Placental epithelial cell (primary cell): ENCODE results near the genes GARRE1 and GPI.

DNA sequence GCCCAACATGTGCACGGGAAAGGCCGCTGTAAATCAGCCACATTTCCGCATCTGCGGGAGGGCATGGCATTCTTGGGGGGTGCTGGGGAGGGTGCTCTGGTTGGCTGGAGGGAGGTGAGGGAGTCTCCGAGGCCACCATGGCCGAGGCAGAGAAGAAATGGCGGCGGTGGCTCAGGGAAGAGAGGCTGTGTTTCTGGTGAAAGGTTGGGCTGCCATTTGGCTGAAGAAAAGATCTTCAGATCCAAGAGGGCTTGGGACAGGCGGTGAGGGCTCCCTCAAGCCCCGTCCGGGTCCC, 8.7 kb downstream of the CEBPA start:
- CAGE, long polyA plus RNA, result no peak

DNA sequence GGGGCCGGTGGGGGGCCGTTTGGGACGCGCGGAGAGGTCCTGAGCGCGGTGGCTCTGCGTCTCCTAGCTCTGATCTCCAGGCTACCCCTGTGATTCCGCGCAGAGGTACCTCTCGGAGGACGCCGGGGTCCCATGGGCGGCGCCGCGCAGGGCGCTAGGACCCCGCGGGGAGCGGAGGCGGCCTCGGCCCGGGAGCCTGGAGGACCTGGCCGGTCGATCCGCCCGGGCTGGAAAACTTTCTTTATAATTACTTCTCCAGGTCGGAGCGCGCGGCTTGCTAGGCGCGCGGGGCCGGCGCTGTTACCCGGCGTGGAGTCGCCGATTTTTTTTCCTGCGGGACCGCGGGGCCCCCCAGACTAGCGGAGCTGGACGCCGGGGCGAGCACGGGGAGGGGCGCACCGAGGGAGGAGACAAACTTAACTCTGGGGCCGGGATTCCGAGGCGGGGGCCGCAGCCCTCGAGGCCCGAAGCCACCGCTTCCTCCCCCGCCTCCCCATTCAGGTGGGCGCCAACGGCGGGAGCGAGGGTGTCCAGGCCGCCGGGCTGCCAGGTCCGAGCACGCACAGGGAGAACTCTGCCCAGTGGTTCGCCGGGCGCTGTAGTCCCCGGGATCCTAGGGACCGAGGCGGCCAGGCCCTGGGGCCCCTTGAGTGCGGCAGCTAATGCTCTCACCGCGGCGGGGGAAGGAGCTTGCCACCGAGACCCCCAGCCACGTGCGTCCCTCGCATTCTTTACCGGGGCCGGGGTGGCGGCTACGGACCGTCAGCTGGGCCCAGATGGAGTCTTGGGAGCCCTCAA, 889 bp upstream of the CEBPA start:
- CAGE, long polyA plus RNA, result no peak

GRCh38 chr19:33394877-33395417, 21.4 kb downstream of the CEBPG start:
- CAGE, long polyA plus RNA, result no peak

DNA sequence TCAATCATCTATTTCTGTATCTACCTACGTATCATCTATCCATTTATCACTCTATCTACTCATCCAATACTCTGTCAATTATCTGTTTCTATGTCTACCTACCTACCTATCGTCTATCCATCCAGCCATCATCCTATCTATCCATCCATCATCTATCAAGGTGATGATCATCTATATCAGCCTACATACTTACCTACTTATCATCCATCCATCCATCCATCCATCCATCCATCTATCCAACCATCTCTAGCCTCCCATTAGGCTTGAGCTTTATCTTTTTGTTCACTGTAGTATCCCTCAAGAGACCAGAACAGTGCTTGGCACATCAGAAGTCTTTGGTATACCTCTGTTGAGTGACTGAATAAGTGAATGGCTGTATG, 49.4 kb downstream of the CEBPG start:
- CAGE, long polyA plus RNA, result no peak

DNA sequence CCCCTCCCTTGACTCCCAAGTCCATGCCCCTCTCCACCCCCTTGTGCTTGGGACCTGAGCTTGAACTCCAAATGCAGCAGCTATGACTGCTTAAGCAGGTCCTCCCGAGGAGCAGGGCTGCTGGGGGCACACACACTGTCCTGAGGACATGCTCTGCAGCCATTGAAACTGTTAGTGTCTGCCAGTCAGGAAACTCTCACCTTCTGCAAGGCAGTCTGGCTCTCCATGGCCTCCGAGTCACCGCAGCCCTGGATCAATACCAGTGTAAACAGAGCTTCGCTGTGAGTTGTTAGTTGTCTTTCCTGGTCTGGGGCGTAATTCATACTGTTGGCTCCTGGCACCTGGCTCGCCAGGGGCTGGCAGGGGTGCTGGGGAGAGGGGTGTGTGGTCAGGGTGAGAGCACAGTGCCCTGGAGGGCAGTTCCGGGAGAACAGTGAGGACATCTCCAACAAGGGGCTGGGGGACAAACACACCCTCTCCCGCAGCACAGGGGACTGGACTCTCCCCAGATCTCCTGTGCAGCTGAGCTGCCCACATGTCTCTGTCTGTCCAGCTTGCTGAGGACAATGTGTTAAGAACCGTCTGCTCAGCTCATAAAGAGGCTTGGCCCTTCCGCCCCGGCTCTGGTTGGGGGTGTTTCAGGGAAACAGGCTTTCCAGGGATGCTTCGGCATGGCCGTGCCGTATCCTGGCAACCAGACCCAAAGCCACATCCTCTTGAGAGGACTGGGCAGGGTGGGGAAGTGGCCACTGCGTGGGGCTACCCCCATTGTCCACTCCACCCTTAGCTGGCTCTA, 41.3 kb upstream of the CHST8 start:
- CAGE, long polyA plus RNA, result no peak

- CAGE, long polyA plus RNA, result no peak
Observed at GRCh38 chr19:33883843-33884807, 87.5 kb downstream of the KCTD15 start.

DNA sequence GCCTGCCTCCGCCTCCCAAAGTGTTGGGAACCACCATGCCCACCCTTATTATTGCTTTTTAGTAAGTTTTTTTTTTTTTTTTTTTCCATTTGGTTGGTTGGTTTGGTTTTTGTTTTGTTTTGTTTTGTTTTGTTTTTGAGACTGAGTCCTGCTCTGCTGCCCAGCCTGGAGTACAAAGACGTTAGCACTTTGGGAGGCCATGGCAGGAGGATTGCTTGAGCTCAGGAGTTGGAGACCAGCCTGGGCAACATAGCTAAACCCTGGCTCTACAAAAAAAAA, 29.7 kb downstream of the LSM14A start:
- CAGE, long polyA plus RNA, result no peak

- CAGE, long polyA plus RNA, result no peak
Observed at GRCh38 chr19:34230813-34231896, 23.2 kb upstream of the GARRE1 start.

- CAGE, long polyA plus RNA, result no peak
Observed at GRCh38 chr19:34234547-34234912, 19.8 kb upstream of the GARRE1 start.

- CAGE, long polyA plus RNA, result no peak
Observed at GRCh38 chr19:34254330-34254654, at the start of gene GARRE1. Gene GARRE1 (plus strand): TSS chr19:34254554.

DNA sequence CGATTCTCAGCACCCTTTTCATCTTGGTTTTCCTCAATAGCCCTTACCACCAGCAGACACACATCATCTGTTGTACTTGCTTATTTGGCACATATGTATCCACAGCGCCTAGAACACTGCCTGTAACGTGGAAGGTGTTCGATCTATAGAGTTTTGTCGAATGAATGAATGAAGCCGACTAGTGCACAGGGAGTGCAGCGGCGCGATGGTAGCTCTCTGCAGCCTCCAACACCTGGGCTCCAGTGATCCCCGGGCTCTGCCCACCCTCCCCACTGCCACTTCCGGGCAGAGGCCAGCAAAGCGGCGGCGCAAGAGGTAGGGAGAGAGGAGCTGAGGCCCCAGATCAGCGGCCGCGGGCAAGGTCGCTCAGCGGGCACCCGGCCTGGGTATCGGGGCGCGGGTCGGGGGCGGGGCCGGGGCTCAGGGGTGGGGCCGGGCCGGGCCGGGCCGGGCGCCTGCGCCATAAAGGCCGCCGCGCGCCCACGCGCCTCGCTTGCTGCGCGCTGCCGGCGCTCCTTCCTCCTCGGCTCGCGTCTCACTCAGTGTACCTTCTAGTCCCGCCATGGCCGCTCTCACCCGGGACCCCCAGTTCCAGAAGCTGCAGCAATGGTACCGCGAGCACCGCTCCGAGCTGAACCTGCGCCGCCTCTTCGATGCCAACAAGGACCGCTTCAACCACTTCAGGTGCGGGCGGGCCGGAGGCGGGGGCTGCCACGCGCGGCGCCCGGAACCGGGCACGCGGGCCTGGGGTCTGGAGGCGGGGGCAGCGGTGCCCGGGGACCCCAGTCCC, at the start of gene GPI:
GPI (plus strand) TSS at position 492 of the 790 bp plus-strand sequence.
- CAGE, long polyA plus RNA, result no peak

DNA sequence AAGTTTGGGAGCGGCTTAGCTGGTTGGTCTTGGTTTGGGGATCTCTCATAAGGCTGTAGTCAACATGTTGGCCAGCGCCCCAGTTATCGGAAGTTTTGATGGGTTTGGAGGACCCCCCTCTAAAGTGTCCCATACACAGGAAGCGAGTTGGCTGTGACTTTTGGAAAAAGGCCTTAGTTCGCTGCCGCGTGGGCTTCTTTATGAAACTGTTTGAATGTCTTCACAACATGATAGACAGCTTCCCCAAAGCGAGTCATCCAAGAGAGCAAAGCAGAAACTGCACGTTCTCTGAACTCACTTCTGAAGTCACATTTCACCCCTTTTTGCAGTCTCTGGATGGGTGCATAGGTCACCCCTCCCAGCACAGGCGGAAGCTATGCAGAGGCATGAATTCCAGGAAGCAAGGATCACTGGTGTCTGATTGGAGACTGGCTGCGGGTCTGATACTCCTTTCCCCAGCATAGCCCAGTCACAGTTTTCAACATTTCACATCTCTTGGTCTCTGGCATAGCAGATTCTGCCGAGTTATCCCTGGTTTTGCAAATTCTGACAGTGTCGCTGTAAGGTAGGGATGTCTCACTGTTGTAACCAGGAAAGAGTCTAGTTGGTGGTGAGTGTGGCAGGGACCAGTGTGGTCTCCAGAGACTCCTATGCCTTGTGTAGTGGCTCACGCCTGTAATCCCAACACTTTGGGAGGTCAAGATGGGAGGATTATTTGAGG, 10.7 kb downstream of the GPI start:
- CAGE, long polyA plus RNA, result no peak

- CAGE, long polyA plus RNA, result no peak
Observed at GRCh38 chr19:35042837-35043346, 1.4 kb downstream of the HPN start.

DNA sequence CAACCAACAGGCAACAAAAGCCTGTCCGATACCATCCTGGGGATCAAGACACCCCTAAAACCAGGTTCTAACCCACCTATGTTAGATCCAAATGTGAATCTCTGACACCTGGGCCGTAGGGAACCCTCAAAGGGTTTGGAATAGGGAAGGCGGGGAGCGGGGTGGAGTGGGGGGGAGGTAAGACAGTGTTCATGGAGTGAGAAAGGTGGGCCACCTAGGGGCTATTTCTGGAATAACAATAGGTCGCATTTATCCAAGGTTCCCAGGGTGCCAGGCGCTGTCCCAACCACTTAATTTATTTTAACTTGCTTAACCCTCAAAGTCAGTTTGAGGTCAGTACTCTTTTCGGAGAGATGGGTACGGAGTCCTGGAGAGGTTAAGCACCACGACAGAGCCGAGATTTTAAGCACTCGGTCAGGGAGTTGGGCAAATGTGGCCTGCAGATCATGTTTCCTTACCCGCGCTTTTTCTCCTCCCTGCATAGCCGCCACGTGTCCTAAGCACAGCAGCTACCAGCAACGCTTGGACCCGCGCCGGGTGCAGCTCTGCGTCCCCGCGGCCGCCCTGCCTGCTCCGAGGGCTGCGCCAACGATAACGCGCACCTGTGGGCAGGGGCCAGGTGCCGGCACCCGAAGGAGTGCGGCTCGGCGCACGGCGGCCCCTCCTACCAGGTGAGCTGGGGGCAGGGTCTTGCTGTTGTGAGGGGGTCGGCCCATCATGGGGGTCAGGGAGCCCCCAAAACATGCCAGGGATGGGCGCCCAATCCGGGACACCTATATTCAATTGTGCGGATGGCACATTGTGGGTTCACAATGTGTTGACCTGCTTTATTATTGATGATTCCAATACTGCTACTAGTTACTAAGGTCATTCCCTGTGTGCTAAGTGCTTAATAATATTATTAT, 24.9 kb upstream of the FXYD3 start:
- CAGE, long polyA plus RNA, result no peak

GRCh38 chr19:35110869-35111424, 4.7 kb upstream of the FXYD3 start:
- CAGE, long polyA plus RNA, result no peak

GRCh38 chr19:35125248-35126475, 9.2 kb downstream of the LGI4 start:
- CAGE, long polyA plus RNA, result no peak

DNA sequence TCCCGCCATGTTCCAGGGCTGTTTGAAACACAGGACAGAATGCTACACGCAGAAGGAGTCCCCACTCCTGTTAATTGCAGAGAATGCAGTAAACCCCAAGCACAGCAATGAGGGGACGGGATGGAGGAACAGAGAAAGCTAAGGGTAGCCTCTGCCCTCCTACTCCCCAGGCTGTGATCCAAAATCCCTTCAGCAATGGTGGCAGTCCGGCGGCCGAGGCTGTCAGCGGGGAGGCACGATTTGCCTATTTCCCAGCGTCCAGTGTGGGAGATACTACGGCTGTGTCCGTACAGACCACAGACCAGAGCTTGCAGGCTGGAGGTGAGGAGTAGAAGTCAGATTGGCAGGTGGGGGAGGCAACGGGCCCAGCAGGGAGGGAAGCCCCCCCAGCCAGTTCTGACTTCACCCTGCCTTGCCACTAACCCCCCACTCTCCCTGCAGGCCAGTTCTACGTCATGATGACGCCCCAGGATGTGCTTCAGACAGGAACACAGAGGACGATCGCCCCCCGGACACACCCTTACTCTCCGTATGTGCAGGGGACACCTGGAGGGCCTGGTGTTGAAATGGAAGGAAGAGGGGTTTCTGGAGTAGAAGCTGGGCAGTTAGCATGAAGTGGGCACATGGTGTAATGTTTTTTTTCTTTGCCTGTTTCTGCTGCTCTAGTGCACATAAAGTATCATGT, 1.7 kb downstream of the USF2 start:
- CAGE, long polyA plus RNA, result no peak

DNA sequence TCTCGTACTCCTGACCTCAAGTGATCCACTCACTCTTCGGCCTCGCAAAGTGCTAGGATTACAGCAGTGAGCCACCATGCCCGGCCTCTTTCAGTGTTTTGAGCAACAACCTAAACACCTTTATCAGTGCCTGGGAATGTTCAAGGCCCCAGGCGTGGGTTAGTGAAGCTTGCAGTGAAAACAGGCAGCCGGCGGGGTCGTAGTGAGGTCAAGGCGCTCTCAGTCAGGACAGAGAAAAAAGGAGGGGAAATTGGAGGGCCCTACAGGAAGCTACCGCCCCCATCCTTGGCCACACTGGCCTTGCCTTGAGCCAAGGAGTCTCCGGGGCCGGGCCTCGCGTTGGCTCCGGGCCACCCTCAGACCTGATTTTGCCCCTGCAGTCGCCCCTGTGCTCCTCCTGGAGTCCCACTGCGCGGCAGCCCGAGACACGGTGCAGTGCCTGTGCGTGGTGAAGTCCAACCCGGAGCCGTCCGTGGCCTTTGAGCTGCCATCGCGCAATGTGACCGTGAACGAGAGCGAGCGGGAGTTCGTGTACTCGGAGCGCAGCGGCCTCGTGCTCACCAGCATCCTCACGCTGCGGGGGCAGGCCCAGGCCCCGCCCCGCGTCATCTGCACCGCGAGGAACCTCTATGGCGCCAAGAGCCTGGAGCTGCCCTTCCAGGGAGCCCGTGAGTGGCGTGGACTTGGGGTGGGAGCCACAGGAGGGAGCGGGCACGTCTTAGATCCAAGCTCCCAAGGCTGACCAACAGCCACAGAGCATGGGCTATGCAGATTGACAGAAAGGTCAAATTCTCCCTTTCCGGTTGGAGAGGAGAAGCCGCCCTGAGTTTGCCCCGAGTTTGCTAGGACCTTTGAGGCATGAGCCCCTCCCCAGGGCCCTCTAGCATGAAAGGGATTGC, 17.8 kb downstream of the MAG start:
- CAGE, long polyA plus RNA, result no peak

- CAGE, long polyA plus RNA, result no peak
Observed at GRCh38 chr19:35329343-35329708, 339 bp downstream of the CD22 start.

DNA sequence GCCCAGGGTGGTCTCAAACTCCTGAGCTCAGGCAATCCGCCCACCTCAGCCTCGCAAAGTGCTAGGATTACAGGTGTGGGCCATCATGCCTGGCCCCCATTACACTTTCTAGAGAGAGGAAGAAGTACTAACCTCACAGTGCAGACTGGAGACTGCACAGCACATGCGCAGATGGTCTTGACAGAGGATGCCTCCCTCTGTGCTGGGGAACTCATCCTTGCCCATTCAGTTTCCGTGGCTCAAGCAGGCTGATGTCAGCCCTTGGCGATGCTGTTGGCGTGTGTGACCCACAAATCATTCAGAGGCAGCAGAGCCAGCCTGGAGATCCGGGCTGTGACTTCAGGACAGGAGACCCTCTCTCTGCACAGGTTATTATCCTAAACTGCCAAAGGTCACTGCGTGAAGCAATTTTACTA, 14.6 kb upstream of the FFAR2 start:
- CAGE, long polyA plus RNA, result no peak